ENCODE measurements around the gene KRI1.

- RAMPAGE, long total RNA = no peak
- RRBS = no CpG with 5 or more reads among the region's 13 CpGs
These were observed 931 bp downstream of the KRI1 start for GRCh38 chr19:10564723-10565435.

DNA sequence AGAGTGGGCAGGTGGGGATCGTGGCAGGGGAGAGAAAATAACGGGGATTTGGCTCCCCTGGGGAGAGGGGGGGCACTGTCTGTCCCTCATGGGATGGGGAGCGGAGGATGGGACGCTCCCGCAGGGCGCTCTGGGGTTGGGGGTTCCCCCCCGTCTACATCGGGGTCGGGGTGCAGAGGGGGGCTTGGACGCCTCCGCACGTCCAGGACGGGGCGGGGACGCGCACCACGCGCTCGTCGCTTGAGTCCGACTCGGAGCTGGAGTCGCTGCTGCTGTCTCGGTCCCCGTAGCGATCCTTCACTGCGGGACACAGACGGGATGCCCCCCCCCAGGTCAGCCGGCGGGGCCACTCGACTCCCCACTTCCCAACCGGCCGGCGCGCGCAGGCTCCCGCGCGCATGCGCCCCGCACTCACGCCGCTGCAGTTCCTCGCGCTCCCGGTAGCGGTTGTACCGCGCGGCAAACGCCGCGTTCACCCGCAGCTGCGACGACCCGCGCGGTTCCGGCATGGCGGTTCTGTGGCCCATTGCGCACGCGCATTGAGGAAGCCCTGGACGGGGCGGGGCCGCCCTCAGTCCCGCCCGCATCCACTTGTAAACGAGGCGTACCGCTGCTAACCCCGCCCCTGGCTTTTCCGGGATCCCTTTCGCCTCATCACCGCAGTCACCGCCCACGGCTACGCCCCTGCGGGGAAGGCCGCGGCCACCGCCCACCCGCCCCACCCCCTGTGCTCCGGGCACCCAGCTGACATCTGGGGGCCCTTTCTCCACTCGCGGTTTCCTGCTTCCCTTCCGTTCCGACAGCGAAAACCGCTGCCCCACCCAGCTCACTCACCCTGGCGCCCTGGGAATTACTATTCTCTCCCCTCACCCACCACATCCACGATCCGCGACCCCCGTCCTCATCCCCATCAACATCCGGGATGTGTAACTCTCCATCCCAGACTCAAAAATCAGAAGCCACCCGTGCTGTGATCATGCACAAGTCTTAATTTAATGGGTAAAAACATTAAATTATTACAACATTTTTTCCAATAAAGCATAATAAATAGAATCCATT is at the start of gene KRI1:
KRI1 (minus strand) TSS at position 520 of the 1,059 bp plus-strand sequence.
- RAMPAGE, long total RNA = start-site peak on the minus strand centred at position 514 of the sequence, 14 bp wide, 51 and 36 reads in 2 replicates
- RRBS = 1% methylated on average over 32 of the region's 98 CpGs

GRCh38 chr19:10612335-10612891 is 12.9 kb upstream of the SLC44A2 start:
- RAMPAGE, long total RNA = no peak
- RRBS = no CpG with 5 or more reads among the region's 11 CpGs

DNA sequence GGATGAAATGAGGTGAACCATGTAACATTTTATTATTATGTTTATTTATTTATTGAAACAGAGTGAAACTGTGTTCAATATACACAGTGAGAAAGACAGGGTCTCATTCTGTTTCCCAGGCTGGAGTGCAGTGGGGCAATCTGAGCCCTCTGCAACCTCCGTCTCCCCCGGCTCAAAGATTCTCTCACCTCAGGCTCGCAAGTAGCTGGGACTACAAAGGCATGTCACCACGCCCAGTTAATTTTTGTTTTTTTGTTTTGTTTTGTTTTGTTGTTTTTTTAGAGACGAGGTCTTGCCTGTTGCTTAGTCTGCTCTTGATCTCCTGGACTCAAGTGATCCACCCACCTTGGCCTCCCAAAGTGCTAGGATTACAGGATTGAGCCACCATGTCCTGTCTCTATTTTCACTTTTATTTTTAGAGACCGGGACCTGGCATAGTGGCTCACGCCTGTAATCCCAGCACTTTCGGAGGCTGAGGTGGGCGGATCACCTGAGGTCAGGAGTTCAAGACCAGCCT is 9.1 kb upstream of the SLC44A2 start:
- RAMPAGE, long total RNA = no peak
- RRBS = no CpG with 5 or more reads among the region's 9 CpGs

DNA sequence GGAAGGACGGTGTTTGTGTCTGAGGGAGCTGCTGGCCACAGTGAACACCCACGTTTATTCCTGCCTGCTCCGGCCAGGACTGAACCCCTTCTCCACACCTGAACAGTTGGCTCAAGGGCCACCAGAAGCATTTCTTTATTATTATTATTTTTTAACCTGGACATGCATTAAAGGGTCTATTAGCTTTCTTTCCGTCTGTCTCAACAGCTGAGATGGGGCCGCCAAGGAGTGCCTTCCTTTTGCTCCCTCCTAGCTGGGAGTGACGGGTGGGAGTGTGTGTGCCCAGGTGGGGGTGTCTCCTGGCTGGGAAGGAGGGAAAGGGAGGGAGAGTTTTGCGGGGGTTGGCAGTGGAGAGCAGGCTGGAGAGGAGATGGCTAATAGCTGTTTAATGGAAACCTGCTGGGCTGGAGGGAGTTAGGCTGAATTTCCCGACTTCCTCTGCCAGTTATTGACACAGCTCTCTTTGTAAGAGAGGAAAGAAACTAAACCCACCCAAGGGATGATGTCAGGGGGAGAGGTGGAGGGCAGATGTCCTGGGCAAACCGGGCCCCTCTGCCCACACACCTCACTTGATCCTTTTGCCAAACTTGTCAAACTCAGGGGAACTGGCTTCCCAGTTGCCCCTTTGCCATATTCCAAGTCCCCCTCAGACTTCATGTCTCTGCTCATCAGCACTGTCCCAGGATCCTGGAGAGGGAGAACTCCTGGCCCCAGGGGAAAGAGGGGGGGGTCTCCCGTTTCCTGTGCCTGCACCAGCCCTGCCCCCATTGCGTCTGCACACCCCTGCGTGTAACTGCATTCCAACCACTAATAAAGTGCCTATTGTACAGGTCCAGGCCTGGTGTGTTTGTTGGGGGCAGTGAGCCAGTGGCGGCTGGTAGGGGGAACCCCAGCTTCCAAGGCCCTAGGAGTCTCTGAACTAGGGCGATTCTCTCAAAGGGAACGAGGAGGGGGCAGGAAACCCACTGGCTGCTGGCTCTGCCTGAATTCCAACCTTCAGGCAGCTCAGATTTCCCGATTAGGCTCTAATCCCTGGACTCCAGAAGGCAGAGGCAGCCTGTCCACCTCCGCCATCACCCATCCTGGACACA is 10.1 kb upstream of the ILF3 start:
- RAMPAGE, long total RNA = no peak
- RRBS = no CpG with 5 or more reads among the region's 17 CpGs

- RAMPAGE, long total RNA = no peak
- RRBS = no CpG with 5 or more reads among the region's 59 CpGs
These were observed 496 bp upstream of the ILF3 start for GRCh38 chr19:10653491-10654209.

DNA sequence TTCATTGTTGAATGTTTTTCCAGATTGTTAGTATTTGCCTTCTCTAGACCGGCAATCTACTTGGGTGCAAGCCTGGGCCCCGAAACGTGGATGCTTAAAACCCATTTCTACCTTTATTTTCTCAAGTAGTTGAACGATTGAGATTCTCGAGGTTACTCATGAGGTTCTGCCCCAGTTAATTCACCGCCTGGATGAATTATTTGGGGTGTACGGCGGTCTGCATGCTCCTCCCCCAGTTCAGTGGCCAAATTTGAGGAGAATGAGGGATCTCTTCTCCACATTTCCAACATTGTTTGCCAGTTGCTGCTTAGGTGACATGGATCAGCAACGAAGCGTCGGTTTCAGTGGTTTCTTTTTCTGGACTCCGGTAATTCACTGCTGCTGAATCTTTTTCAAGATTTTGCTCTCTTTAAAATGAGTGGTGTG is 1.1 kb downstream of the ILF3 start:
- RAMPAGE, long total RNA = no peak
- RRBS = no CpG with 5 or more reads among the region's 12 CpGs

DNA sequence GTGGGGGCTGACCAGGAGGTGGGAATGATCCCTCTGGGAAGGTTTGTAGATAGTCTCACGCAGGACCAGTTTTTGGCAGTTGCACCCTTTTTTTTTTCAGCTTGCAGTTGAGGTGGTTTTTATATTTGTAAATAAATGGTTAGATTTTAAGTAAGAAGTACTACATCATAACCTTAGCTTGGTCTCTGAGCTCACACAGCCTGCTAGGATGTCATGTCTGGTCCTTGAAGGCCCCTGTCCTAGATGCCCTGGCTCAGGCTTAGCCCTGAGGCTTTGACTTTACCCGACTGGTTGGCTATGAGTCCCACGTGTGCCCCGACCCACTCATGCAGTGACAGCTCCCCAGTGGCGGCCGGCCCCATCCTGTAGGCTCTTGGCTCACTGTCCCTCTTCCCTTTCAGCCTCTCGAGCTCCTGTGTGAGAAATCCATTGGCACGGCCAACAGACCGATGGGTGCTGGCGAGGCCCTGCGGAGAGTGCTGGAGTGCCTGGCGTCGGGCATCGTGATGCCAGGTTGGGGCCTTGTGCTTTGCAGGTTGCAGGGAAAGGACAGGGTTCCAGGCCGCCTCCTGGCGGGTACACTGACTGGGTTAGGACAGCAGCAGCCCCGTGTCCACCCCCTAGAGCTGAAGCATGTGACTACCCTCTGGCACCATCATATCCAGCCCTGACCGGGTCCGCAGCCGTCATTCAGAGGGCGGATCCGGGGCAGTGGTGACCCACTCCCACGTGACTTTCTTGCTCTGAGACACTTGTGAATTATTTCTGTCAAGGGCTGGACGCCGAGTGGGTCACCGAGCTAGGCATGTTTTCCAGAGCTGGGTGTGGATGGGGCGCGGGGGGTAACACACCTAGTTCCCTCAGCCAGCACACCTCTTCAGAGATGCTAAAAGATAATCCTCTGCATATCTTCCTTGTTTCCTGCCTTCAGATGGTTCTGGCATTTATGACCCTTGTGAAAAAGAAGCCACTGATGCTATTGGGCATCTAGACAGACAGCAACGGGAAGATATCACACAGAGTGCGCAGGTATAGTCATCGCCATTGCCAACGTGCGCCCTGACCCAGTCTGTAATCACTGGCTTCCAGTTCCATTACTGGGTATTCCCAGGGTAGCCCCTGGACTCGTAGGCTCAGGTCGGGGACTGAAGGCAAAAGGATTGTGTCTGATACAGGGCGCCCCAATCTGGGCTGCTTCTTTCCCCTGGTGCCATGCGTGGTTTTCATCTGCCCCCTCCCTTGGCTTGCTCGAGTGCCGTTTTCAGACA is 21.4 kb upstream of the QTRT1 start:
- RAMPAGE, long total RNA = no peak
- RRBS = no CpG with 5 or more reads among the region's 39 CpGs

GRCh38 chr19:10682493-10683058 is 18.7 kb upstream of the QTRT1 start:
- RAMPAGE, long total RNA = no peak
- RRBS = no CpG with 5 or more reads among the region's 14 CpGs

DNA sequence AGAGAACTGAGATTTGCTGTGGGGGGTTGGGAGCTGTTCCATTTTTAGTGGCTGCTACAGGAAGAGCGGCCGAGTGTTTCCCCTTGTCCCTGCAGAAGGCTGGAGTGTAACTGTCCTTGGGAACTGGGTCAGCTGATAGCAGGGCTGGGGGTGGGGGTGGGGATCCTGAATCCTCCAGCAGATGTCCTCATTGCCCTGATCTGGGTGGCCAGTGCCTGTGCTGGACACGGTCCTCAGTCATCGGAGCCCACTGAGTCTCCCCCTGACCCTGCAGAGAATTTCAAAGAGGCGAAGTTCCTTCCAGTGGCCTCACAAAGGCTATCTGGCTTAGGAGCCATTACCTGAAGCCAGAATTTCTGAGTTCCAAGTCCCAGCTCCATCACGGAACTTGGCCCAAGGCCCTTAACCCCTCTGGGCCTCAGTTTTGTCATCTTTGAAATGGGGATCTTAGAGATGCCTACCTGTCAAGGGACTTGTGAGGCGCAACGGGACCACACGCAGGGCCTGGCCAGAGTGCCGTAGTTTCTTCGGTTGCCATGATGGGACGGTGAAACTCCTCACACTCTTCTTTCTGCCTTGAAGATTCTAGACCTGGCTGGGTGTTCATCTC is 51.8 kb downstream of the DNM2 start:
- RAMPAGE, long total RNA = no peak
- RRBS = no CpG with 5 or more reads among the region's 12 CpGs

DNA sequence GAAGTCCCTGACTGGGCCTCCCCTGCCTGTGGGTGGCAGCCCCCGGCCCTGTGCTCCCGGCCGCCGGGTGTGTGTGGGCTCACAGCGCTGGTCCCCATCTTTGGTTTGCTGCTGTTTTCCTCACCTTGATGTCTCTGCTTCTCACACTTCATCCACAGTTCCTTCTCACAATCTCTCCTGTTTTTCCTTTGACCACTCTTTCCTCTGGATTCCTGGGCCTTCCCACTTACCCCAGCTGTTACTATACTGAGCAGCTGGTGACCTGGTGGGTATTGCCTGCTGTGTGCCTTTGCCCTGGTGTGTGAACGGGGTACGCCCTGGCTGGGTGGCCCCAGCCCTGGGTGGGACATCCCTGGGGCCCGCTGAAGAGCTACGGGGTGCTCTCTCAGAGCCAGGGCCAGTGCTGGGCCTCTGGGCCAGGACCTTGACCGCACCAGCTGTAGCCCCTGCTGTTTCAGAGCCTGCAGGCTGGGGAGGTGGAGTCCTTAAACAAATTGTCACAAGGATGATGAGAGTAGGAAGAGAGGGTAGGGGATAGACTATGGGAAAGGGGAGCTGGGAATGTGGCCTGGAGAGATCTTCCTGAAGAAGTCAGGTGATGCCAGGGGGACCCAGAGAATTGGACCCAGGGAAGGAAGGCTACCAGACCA is 32.5 kb downstream of the TMED1 start:
- RAMPAGE, long total RNA = no peak
- RRBS = no CpG with 5 or more reads among the region's 10 CpGs

GRCh38 chr19:10815806-10816976 is 19.8 kb downstream of the TMED1 start:
- RAMPAGE, long total RNA = no peak
- RRBS = no CpG with 5 or more reads among the region's 34 CpGs

DNA sequence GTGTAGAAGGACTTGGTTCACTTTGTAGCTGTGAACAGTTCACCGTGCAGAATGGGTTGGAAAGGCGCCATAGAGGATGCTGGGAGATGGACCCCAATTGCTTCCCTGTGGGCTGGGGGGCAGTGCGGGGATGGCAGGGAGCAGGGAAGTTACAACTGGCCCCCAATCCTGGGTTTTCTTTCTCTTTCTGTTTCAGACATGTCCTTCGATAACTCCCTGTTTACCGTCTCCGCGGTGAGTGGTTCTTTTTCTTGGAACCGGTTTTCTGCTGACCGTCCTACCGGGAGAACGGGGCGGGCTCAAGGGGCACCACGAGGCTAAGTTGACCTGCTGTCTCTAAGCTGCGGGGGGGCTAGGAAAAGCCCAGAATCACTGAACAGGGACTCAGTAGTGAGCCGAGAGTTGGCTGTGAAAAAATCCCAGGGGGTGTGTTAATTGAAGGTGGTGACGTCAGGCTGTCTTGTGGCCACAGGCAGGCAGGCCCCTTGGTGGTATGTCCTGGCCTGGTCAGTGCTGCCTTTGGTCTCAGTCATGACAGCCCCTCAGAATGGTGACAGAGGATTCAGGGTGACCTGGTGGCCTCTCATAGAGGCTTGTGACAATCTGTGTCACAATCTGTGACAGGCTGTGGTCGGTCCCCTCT is 8.3 kb upstream of the CARM1 start:
- RAMPAGE, long total RNA = no peak
- RRBS = no CpG with 5 or more reads among the region's 17 CpGs

- RAMPAGE, long total RNA = no peak
- RRBS = 90% methylated on average over 2 of the region's 20 CpGs
These were observed 20.4 kb downstream of the YIPF2 start for GRCh38 chr19:10907925-10908536.

DNA sequence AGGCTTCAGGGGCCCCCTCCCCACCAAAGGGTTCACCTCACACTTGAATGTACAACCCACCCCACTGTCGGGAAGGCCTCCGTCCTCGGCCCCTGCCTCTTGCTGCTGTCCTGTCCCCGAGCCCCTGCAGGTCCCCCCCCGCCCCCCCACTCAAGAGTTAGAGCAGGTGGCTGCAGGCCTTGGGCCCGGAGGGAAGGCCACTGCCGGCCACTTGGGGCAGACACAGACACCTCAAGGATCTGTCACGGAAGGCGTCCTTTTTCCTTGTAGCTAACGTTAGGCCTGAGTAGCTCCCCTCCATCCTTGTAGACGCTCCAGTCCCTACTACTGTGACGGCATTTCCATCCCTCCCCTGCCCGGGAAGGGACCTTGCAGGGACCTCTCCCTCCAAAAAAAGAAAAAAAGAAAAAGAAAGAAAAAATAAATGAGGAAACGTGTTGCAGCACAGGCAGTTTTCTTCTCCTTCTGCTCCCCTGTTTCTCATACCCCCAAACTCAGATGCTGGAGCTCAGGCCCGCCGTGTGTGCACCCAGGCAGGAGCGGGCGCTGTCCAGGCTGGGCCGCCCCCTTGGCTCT is 6.0 kb downstream of the YIPF2 start:
- RAMPAGE, long total RNA = no peak
- RRBS = no CpG with 5 or more reads among the region's 19 CpGs

DNA sequence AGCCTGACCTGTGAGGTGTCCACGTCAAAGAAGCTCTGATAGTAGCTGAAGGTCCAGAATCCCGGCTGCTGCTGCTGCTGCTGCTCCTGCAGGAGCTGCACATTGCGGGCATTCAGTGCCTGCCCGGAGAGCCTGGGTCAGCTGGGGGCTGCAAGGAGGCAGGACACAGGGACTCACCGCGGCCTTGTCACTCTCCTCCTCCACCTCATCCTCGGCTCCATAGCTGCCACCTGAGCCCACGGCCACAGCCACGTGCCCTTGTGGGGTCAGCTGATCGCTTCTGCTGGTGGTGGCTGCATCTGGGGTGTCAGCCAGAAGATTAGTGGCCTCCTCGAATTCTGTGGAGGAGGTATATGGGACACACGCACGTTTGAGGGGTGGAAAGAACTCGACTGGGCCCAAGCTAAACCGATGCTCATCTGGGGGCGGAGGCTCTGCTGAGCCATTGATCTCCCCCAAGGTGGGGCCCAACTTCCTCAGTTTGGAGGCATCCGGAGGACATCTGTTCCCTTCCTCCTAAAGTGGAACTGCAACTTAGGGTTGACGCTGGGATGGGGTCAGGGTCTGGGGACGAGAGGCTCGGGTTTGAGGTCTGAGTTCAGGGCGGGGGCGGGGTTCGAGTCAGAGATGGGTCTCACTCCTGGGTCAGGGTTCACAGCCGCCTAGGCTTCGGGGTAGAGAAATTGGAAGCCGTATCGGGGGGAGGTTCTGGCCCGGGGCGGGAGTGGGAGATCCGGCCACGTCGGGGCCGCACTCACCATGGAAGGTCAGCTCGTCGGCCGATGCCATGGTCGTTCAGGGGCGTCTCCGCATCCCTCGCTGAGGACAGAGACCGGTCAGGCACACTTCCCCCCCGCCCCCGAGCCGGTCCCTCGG is 579 bp downstream of the YIPF2 start:
- RAMPAGE, long total RNA = no peak
- RRBS = 13% methylated on average over 11 of the region's 45 CpGs

- RAMPAGE, long total RNA = no peak
- RRBS = no CpG with 5 or more reads among the region's 7 CpGs
These were observed 15.2 kb downstream of the SMARCA4 start for GRCh38 chr19:10976143-10976416.

GRCh38 chr19:11089591-11089692 is 179 bp downstream of the LDLR start:
- RAMPAGE, long total RNA = no peak
- RRBS = no CpG with 5 or more reads among the region's 6 CpGs

DNA sequence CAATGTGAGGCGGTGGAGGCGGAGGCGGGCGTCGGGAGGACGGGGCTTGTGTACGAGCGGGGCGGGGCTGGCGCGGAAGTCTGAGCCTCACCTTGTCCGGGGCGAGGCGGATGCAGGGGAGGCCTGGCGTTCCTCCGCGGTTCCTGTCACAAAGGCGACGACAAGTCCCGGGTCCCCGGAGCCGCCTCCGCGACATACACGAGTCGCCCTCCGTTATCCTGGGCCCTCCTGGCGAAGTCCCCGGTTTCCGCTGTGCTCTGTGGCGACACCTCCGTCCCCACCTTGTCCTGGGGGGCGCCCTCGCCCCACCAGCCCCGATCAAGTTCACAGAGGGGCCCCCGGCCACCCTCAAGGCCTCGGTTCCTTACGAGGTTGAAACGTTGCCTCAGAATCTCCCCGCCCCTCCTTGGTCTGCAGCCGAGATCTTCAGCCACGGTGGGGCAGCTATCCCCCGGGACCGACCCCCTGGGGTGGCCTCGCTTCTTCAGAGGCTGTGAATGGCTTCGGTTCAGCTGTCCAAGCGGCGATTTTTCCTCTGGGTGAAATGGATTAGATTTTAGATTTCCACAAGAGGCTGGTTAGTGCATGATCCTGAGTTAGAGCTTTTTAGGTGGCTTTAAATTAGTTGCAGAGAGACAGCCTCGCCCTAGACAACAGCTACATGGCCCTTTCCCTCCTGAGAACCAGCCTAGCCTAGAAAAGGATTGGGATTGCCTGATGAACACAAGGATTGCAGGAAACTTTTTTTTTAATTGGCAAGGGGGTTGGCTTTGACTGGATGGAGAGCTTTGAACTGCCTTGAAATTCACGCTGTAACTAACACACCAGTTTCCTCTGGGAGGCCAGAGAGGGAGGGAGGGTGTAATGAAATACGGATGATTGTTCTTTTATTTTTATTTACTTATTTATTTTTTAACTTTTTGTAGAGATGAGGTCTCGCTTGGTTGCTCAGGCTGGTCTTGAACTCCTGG is 1.5 kb downstream of the LDLR start:
- RAMPAGE, long total RNA = no peak
- RRBS = 1% methylated on average over 28 of the region's 52 CpGs

GRCh38 chr19:11208552-11209236 is 11.3 kb upstream of the KANK2 start:
- RAMPAGE, long total RNA = no peak
- RRBS = 91% methylated on average over 2 of the region's 36 CpGs